M059J (cell line): ENCODE data around the gene ATP6V1G3.

DNA sequence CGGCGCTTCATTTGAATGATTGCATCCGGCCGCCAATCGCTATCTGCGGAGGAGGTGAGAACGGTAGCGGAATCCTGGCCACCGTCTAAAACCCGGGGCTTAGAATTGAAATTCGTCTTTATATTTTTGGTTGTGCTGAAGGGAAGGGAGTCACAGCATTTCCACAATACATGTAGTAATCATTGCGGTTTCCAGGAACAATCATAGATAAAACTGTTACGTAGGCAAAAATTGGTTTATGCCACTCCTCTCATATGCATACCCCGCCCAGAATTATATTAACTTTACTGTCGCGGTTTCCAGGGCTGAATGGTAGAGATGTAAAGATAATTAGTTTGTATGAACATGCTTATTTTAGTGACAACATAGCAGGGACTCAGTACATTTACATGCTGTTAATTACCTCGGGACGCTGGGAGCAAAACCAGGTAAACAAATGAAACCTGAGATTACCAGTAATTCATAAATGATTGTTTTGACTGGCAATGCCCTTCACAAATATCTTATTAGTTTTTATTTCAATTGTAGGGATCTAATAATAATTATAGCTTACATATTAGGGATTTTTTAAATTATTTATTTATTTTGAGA lies 393 bp upstream of the ASPM start:
- RAMPAGE, long total RNA: no peak

DNA sequence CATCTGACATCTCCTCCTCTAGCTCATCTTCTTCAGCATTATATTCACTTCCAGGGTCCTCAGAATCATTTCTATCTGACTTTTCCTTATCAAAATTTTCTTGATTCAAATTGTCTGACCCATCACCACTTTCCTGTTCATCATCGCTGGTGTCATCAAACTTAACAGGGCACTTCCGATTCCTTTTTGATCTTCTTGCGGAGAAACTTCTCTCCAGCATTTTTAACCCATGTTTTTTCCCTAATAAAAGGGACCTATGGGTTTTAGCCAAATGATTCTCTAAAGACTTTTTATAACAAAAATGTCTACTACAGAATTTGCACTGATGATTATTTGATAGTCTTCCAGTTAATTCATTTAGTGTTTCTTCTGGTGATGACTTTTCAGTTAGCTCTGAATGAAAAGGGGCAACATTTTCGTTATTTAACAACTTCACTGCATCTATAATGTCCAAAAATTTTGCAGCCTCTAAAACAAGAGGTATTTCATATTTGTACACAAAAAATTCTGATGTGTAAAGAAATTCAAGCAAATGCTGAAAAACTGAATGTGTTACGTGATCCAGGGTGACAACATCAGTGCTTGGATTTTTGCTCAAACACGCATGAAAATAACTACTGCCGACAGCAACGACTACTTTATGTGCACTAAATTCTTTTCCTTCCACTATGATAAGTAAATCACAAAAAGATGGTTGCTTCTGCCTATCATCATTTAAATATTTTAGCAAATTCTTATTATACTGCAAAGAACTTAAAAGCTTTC lies 1.4 kb downstream of the ZBTB41 start:
- RAMPAGE, long total RNA: no peak

DNA sequence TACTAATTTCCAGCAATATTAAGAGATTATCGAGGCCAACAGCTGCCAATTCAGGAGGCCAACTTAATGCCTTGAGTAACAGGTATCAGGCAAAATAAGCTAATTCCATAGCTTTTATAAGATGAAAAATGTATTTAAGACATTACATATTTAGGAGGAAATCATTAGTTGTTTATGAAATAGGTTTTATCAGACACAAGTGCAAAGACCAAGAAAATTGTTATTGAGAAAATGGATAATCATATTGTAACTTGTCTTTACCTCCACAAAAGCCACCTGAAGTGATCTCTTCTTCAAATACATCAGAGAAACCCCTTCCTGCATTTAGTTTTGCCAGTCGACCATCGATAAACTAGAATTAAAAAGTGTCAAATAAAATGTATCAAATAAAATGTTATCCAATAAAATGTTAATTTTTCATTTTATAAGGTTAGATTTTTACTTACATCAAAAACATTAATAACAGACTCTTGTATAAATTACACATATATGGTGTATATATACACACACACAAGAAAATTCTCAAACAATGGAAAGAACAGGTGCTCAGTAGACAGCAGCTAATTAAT lies 222.4 kb downstream of the DENND1B start:
- RAMPAGE, long total RNA: no peak

GRCh38 chr1:197620558-197621100 lies 154.7 kb downstream of the DENND1B start:
- RAMPAGE, long total RNA: no peak

- RAMPAGE, long total RNA: no peak
These were observed 137.0 kb downstream of the DENND1B start for GRCh38 chr1:197638384-197638669.

GRCh38 chr1:197802071-197802401 lies 26.8 kb upstream of the DENND1B start:
- RAMPAGE, long total RNA: no peak

- RAMPAGE, long total RNA: no peak
These were observed 1.8 kb upstream of the NEK7 start for GRCh38 chr1:198154983-198155480.

- RAMPAGE, long total RNA: no peak
These were observed 17.4 kb downstream of the NEK7 start for GRCh38 chr1:198174047-198174847.

DNA sequence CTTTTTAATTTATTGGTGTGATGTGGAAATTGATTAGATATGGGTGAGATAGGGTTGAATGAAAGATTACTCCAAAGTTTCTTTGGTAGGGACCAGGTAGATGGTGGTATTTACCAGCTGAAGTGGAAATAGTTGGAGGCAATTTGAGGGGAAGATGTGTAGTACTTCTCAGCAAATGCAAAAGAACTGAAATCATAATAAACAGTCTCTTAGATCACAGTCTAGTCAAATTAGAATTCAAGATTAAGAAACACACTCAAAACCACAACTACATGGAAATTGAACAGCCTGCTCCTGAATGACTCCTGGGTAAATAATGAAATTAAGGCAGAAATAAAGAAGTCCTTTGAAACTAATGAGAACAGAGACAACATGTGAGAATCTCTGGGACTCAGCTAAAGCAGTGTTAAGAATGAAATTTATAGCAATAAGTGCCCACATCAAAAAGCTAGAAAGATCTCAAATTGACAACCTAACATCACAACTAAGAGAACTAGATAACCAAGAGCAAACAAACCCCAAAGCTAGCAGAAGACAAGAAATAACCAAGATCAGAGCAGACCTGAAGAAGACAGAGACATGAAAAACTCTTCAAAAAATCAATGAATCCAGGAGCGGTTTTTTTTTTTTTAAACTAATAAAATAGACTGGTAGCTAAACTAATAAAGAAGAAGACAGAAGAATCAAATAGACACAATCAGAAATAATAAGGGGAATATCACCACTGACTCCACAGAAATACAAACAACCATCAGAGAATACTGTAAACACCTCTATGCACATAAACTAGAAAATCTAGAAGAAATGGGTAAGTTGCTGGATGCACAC lies 35.8 kb downstream of the NEK7 start:
- RAMPAGE, long total RNA: no peak

GRCh38 chr1:198222653-198223446 lies 66.1 kb downstream of the NEK7 start:
- RAMPAGE, long total RNA: no peak

- RAMPAGE, long total RNA: no peak
These were observed 107.2 kb downstream of the NEK7 start for GRCh38 chr1:198263938-198264392.

DNA sequence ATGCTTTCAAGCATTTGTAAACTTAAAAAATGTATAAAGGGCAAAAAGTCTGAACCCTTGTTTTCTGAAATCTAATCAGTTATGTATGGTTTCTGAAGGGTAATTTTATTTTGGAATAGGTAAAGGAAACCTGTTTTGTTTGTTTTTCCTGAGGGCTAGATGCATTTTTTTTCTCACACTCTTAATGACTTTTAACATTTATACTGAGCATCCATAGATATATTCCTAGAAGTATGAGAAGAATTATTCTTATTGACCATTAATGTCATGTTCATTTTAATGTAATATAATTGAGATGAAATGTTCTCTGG lies 164.3 kb downstream of the NEK7 start:
- RAMPAGE, long total RNA: no peak

- RAMPAGE, long total RNA: no peak
These were observed at the start of gene ATP6V1G3 for GRCh38 chr1:198540455-198541082. TSS of gene ATP6V1G3 (minus strand) at chr1:198540680.

- RAMPAGE, long total RNA: no peak
These were observed 41.1 kb upstream of the PTPRC start for GRCh38 chr1:198597601-198598246.

GRCh38 chr1:198643164-198643583 lies 4.3 kb downstream of the PTPRC start:
- RAMPAGE, long total RNA: no peak

DNA sequence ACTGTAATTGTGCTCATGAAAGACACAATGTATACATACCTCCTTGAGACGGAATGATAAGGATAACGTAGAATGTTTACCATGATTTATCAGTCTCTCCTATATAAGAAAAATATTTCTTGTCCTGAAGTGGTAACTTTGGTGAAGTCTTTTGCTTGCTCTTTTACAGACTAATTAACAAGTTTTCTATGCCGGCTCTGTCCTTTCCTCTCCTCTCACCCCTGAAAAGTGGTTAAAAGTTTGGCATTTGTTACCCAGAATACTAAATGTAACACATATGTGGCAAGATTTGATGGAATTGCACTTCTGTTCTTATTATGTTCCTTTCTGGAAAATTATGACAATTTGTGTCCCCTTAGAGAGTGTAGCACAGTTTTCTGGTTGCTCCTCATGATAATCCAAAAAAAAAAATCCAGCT lies 19.6 kb downstream of the PTPRC start:
- RAMPAGE, long total RNA: no peak

GRCh38 chr1:198665847-198666228 lies 27.0 kb downstream of the PTPRC start:
- RAMPAGE, long total RNA: no peak

GRCh38 chr1:198711669-198712130 lies 72.9 kb downstream of the PTPRC start:
- RAMPAGE, long total RNA: no peak

- RAMPAGE, long total RNA: no peak
These were observed 93.4 kb downstream of the PTPRC start for GRCh38 chr1:198732319-198732606.

GRCh38 chr1:198929206-198929465 lies 290.3 kb downstream of the PTPRC start:
- RAMPAGE, long total RNA: no peak